T-cell (primary cell): ENCODE measurements around a stretch of chr1.

GRCh38 chr1:228978663-228979130 is 243.4 kb downstream of the RHOU start:
- PRO-cap, 7 experiments: no peak in any of the 7 experiments

GRCh38 chr1:229091315-229091664 is 179.6 kb upstream of the RAB4A start:
- PRO-cap, 7 experiments: no peak in any of the 7 experiments

DNA sequence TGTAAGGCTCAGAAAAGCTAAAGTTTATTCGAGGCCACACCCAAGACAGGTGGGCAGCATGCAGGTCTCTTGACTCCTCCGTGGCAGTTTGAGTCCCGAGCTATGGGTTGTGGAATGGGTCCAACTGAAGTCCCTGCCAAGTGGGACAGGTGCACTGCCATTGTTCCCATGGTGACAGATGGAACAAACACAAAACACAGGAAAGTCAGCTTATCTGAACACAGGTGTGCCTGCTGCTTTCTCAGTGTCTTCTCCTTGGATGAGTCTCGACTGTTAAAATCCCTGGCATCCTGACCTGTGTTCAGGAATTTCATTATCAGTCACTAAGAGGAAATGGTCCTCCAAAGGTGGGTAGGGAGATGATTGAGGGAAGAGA is 99.0 kb upstream of the RAB4A start:
- PRO-cap, 7 experiments: no peak in any of the 7 experiments

DNA sequence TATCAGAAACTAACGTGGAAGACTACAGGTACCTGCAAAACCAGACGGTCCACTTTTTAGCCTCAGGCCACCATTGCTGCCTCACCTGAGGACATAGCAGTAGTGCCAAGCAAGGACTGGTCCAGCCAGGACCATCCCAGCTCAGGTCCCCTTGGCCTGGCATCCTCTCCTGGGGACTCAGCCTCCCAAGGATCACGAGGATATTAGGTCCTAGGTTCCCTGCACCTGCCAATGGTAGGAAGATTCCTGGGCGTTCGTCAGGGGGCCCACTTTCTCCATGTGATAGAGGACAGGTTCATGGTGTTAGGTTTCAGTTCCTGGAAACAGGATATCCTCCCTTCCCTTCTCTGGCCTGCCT is 71.6 kb upstream of the RAB4A start:
- PRO-cap, 7 experiments: no peak in any of the 7 experiments

DNA sequence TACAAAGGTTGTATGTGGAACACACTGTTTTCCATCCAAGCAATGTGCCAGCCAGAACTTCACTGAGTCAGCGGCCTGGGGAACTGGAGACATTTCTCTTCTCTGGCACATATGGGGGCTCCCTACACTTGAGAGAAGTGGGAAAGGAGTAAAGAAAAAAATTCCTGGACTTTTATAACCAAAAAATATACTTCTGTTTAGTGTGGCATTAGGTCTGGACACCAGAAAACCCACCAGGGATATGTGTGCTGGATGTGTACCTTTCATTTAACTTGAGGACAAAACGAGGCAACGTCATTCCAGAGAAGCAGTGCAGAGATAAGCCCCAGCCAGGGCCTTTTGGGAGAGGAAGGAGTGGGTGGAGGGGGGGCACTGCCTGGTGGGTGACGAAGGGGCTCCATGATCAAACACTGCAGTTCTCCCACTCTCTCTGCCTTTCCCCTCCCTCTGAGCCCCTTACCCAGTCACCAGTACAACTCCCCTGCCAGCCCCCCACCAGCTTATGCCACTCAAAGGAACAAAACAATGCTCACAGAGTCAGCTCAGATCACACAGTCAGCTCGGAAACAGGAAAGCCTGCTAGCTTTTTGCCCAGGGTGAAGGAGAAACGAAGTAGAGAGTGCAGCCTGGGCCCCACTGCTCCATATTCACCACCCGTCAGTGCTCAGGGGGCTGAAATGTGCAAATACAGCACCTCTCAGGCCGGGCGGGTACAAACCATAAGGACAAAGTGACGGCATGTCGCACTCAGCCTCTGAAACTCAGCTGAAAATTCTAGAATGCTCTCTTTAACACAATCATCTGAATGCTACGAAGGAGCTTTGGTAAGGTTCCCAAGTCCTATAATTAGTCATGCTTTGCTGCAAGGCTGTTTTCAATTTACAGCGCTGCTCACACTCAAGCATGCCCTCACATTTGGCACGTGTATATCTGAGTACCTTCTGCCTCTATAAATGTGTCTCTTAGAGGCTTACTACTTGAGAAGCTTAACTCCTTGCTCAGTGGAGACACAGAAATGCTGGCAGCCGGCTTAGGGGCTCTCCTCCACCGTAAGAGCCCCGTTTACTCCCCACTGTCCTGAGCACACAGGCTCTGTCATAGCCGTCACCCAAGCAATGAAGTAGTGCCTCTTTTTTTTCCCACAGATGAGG is 65.9 kb upstream of the RAB4A start:
- PRO-cap, 7 experiments: no peak in any of the 7 experiments

- PRO-cap, 7 experiments: no peak in any of the 7 experiments
Observed at GRCh38 chr1:229231149-229231790, 39.6 kb upstream of the RAB4A start.

DNA sequence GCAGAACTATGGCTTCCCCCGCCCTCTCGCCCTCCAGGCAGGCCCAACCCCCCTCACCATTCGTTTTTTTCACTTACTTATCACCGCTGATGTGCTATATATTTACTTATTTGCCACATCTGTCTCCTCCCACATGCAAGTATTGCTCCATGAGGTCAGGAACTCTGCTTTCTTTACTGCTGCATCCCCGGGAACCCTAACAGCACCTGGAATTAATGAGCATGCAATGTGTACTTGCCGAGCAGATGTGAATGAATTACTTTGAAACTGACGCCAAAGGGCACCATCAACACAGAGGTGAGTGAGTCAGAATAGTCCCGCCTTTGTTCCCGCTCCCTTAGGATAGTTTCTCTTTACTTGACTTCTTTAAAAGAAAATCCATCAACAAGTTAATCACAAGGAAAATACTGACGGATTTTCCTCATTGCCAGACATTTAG is 17.7 kb upstream of the RAB4A start:
- PRO-cap, 7 experiments: peak in 1 of 7 experiments; most common minus-strand start position 253 of the sequence (in 1)

DNA sequence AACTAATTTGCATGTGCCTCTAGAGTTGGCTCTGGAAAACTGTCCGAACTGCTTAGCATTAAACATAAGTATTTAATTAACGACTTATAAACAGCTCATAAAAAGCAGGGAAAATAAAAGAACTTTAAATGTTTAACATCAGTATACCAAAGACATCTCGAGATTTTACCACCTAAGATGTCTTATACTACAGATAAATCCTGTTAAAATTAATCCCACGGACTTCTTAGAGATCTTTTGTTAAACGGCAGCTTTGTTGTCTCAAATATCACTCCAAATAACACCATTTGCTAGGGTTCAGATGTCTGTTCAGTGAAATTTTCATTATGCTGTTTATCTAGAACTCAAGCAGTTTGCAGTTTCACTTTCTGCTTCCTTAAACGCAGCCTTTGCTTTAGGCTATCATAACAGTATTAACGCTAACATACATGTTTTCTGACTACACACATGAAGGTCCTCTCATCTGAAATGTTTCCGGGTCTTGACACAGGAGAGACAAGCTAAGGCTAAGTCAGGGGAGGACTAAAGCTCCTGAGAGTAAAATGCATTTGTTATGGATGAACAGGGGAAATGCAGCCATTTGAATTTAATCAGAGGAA is 17.1 kb downstream of the CCSAP start:
- PRO-cap, 7 experiments: peak in 1 of 7 experiments; most common plus-strand start position 489 of the sequence (in 1); most common minus-strand start position 415 of the sequence (in 1)

GRCh38 chr1:229486611-229487315 is 21.4 kb downstream of the NUP133 start:
- PRO-cap, 7 experiments: no peak in any of the 7 experiments

DNA sequence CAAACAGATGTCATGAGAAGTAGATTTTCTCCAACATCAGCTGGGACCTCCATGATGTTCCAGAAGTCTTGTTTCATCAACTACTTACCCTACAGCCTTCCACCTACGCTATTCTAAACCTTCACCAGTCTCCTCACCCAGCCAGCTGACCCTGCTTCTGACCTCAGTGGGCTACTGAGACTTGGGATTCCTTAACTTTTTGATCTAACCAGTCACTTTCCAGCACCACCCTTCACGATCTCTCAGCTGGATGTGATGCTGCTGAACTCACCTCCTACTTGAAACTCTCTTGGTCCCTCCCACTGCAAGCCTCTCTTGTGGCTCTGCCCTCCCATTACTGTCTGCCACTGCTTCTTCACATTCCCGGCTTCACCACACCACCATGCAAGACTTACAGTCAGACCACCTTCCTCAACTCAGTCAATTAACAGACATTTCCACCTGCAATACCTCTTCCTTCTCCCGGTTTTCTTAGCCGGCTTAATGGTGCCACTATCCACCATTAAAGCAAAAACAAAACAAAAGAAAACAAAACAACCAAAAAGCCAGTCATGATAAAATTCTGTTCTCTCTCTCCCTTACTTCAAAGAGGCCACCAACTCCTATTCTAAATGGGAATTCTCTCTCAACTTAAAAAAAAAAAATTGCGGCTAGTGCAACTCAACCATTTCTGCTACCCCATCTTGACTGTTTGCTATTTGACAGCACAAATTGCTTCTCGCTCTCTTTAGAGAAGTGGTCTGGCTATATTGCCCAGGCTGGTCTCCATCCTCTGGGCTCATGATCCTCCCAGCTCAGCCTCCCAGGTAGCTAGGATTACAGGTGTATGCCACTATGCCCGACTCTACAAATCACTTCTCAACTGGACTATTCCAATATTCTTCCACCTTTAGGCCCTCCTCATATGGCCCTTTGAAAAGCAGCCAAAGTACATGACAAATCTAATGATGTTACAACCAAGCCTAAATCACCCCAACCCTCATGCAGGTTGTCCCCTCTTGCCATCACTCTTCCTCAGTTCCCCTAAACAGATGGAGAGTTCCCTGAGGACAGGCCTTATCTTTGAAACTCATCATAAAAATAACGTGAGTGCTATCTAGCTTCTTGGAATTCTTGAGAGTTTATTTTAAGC is 6.0 kb downstream of the TAF5L start:
- PRO-cap, 7 experiments: no peak in any of the 7 experiments

- PRO-cap, 7 experiments: no peak in any of the 7 experiments
Observed at GRCh38 chr1:229624752-229624956, 1.3 kb downstream of the TAF5L start.

DNA sequence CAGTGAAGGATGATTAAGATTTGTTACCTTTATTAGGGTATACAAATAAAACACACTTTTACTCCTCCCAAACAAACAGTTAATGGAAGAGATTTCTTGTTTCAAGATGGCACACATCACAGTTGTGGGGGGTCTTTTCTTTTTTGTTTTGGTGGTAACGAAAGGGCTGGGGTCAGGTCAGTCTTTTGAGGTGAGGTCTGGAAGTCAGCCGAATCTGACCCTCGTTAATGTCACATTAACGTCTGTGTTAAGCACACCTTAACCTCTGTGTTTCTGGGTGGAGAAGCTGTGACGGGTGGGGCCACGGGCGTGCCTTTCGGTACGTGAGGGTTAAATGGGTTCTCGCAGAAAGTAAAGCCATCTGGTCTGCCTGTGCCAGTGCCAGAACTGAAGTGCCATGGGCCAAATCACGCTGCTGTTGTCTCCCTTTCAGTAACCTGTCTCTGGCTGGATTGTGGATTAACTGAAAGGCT is 14.3 kb downstream of the URB2 start:
- PRO-cap, 7 experiments: no peak in any of the 7 experiments

- PRO-cap, 7 experiments: no peak in any of the 7 experiments
Observed at GRCh38 chr1:229856354-229856590, 210.8 kb upstream of the GALNT2 start.

GRCh38 chr1:230123791-230124284 is 56.8 kb downstream of the GALNT2 start:
- PRO-cap, 7 experiments: no peak in any of the 7 experiments

DNA sequence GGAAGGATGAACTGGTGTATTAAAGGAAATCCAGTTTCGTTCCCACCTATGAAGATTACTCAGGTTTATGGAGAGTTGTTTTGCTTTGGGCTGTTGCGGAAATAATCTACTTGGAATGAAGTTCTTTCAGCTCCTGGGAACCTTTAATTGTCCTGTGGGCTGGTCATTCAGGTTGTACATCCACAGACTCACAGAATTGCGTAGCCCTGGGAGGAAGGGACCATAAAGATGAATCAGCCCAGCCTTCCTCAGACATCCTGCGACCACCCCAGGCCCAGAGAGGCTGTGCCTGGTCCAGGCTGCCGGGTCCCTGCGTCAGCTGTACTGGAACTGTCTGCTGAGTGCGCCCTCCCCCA is 72.7 kb downstream of the GALNT2 start:
- PRO-cap, 7 experiments: no peak in any of the 7 experiments

DNA sequence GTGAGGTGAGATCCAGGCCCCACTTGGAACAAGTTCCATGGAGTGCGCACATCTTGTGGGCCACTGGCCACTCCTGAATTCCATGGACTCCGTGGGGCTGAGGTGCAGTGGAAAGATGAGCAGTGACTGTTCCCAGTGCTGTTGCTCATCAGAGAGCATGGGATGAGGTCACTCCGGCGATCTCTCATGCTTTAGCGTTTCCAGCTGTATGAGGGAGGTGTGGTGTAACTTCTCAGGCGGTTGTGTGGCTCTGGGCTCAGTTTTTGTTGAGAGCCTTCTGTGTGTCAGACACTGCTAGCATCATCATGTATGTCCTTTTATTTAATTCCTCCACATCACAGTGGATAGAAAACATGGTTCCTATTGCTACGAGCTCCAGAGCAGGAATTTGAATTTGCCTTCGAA is 96.2 kb downstream of the GALNT2 start:
- PRO-cap, 7 experiments: no peak in any of the 7 experiments

GRCh38 chr1:230242927-230243508 is 176.0 kb downstream of the GALNT2 start:
- PRO-cap, 7 experiments: no peak in any of the 7 experiments

- PRO-cap, 7 experiments: no peak in any of the 7 experiments
Observed at GRCh38 chr1:230300813-230301228, 125.3 kb downstream of the PGBD5 start.

DNA sequence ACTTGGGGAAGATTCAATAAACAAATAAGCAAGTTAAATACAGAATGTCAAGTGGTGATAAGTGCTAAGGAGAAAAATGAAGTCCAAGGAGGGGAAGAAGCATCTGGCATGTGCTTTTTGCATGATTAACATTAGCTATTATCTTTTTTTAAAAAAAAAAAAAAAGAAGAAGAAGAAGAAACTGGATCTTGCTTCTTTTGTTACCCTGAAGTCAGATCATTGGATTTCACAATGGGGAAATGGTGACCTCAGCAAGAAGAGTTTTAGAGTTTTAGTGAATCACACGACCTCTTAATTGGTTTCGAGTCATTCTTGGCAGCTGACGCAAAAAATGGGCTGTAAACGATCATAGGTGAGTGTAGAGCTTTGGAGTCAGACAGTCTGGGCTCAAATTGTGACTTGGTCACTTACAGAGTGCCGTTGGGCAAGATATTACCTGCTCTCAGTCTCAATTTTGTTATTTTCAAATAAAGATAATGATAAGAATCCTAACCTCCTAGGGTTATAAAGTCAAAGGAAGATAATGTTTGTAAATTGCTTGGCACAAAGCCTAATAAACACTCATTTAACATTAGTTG is 33.3 kb upstream of the PGBD5 start:
- PRO-cap, 7 experiments: no peak in any of the 7 experiments

DNA sequence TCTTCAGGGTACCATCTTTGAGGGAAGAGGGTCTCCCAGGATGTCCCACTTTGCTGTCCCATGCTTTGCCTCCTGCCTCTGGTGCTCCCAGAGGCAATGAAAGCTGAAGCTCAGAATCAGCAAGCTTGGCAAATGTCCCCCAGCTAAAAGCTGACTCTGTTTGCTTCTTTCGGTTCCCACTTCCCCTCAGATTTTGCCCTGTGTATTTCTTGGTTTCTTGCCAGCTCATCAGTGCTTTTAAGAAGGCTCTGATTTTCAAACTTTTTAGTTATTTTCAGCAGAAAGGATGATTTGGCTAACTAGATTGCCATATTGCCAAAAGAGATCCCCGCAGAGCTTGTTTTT is 33.1 kb upstream of the COG2 start:
- PRO-cap, 7 experiments: no peak in any of the 7 experiments